Camera-type eye (tissue), 1 donor: ENCODE data around the gene KCTD10.

DNA sequence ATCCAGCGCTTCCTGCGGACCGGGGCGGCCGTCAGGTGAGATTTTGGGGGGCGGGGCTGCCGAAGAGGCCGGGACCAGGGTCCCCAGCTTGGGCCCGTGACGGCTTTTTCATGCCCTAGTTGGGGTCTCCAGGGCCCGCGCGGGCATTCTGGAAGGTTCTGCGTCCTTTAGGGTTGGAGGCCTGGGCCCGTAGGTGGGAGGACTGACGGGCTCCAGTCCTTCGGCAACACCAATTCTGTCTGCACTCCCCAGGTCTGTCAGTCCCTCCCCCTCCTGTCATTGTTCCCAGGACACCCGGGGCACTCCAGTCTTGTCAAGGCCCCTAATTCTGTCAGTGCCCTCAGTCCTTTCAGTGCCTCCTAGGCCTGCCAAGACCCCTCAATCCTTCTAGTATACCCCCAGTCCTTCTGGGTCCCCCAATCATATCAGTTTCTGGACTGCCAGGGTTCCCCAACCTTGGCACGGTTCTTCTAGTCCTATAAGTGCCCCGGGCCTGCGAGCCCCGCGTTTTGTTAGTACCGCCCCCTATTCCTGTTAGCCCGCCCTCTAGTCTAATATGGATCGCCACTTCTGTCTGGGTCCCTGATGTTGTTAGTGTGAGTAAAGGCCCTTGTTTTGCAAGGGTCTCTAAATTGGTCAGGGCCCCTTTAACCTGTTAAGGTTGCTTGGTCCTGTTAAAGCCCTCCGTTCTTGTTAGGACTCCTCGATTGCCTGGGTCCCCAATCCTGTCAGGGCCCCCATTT, 522 bp downstream of the USP30 start:
- RAMPAGE, long total RNA = no peak

DNA sequence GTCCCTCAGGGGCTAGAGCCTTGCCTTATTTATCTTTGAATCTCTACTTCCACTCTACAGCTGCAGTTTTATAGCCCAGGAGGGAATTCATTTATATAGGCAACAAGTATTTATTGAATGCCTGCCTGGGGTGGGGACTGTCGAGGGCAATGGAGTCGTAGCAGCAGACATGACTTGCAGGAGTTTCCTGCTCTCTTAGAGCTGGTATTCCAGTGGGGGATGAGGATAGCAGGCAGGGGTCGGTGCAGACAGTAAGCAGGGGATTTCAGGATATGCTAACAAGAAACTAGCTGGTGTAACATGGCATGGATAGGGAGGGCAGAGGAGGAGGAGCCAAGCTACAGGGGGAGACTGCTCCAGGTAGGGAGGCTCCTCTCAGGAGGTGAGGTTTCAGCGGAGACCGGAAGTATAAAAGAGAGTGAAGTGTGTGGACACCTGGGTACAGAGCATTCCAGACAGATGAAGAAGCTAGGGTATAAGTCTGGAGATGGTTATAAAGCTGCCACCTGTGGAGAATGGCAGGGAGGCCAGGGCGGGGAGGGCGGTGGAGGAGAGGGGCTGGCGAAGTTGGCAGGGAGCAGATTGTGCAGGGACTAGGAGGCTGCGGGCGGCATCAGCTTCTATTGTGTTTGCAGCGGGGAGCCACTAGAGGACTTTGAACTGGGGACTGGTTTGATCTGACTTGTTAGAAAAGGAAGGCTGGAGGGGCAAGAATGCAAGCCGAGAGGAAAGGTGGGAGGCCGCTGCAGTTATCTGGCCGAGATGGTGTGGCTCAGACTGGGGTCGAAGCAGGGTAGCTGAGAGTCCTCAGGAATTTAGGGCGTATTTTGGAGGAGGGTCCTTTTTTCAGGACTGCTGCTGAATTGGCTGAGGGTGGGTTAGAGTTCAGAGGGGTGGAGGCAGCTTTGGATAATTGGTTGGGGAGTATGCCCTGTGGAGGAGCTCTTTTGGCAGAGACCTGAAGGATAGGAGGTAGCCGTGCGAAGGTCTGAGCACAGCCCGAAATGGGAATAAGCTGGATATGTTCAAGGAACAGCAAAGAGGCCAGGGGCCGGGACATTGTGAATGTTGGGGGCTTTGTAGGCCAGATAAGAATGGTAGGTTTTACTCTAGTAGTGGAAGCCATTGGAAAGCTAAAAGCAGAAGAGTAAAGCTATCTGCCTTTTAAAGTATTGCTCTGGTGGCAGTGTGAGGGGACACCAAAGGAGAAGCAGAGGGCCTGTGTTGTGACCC, 17.5 kb downstream of the USP30 start:
- RAMPAGE, long total RNA = no peak

DNA sequence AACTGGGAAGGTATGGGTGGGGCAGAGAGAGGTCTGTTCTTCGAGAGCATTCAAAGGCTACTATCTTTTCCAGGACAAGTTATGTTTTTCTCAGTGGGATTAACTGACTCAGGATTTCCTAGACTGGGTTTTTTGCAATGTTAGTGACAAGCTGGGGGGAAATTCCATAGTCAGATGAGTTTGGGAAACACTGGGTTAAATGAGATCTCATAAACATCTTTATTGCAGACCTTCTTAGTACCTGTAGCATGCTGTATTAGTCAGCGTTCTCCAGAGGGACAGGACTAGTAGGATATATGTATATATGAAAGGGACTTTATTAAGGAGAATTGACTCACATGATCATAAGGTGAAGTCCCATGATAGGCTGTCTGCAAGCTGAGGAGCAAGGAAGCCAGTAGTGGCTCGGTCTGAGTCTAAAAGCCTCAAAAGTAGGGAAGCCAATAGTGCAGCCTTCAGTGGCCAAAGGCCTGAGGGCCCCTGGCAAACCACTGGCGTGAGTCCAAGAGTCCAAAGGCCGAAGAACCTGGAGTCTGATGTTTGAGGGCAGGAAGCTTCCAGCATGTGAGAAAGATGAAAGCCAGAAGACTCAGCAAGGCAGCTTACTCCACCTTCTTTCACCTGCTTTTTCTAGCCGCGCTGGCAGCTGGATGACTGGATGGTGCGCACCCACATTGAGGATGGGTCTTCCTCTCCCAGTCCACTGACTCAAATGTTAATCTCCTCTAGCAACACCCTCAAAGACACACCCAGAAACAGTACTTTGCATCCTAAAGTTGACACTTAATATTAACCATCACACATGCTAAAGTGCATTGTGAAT, 60.9 kb downstream of the FOXN4 start:
- RAMPAGE, long total RNA = no peak

- RAMPAGE, long total RNA = start-site peak on the minus strand at chr12:109278258-109278322, 7 reads
Observed at GRCh38 chr12:109278019-109278551, 31.0 kb downstream of the FOXN4 start.

- RAMPAGE, long total RNA = no peak
Observed at GRCh38 chr12:109469457-109470067, 7.5 kb downstream of the KCTD10 start.

- RAMPAGE, long total RNA = start-site peak on the minus strand at chr12:109477299-109477325, 83 reads
Observed at GRCh38 chr12:109476409-109477544, at the start of gene KCTD10. Gene KCTD10, minus strand, starts transcription at chr12:109477300.

DNA sequence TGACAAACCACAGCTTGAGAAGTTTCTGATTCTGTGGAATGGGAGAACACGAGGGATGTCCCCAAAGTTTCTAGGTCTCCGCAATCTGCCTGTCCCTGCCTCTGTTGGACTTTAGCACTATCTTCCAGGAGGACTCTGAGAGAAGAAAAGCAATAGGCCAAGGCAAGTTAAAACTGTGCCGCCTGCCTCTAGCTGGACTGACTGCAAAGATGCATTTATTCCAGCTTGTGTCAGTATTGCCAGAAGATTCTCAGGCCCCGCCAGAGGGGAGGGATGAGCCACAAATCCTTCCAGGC, 19.9 kb downstream of the MMAB start:
- RAMPAGE, long total RNA = no peak

GRCh38 chr12:109597423-109598340, 24.1 kb downstream of the MVK start:
- RAMPAGE, long total RNA = no peak

- RAMPAGE, long total RNA = no peak
Observed at GRCh38 chr12:109878615-109879119, 1.7 kb downstream of the GLTP start.

GRCh38 chr12:109879120-109879786, 1.1 kb downstream of the GLTP start:
- RAMPAGE, long total RNA = no peak

DNA sequence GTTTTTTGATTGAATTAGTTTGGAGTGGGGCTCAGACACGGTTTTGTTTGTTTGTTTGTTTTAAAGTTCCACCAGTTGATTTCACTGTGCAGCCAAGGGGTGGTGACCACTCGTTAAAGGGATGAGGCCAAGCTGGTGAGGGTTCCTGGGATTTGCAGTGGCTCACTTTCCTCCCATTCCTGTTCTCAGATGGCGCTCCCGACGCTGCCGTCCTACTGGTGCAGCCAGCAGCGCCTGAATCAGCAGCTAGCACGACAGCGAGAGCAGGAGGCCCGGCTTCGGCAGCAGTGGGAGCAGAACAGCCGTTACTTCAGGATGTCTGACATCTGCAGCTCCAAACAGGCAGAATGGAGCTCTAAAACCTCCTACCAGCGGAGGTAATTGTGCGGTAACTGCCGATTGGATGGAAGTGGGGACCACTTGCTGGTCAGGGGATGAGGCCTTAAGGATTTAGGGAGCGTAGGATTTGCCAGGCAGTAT, 2.8 kb downstream of the TCHP start:
- RAMPAGE, long total RNA = no peak

GRCh38 chr12:109903688-109904277, 3.7 kb downstream of the TCHP start:
- RAMPAGE, long total RNA = no peak

GRCh38 chr12:110111258-110112040, 12.7 kb upstream of the IFT81 start:
- RAMPAGE, long total RNA = no peak

- RAMPAGE, long total RNA = no peak
Observed at GRCh38 chr12:110317696-110318490, 36.8 kb downstream of the ATP2A2 start.

- RAMPAGE, long total RNA = no peak
Observed at GRCh38 chr12:110353178-110353748, 50.2 kb downstream of the ANAPC7 start.

GRCh38 chr12:110366576-110367879, 36.5 kb downstream of the ANAPC7 start:
- RAMPAGE, long total RNA = no peak

GRCh38 chr12:110498635-110499724, 2.9 kb downstream of the VPS29 start:
- RAMPAGE, long total RNA = no peak

- RAMPAGE, long total RNA = no peak
Observed at GRCh38 chr12:110545651-110546358, 37.3 kb downstream of the PPTC7 start.

- RAMPAGE, long total RNA = no peak
Observed at GRCh38 chr12:110570899-110571226, 12.3 kb downstream of the PPTC7 start.

GRCh38 chr12:110577725-110578917, 5.0 kb downstream of the PPTC7 start:
- RAMPAGE, long total RNA = no peak